Colon Carcinoma Metastatic in the Brain (tissue), 2 donors: ENCODE data around the gene MAP3K14.

DNA sequence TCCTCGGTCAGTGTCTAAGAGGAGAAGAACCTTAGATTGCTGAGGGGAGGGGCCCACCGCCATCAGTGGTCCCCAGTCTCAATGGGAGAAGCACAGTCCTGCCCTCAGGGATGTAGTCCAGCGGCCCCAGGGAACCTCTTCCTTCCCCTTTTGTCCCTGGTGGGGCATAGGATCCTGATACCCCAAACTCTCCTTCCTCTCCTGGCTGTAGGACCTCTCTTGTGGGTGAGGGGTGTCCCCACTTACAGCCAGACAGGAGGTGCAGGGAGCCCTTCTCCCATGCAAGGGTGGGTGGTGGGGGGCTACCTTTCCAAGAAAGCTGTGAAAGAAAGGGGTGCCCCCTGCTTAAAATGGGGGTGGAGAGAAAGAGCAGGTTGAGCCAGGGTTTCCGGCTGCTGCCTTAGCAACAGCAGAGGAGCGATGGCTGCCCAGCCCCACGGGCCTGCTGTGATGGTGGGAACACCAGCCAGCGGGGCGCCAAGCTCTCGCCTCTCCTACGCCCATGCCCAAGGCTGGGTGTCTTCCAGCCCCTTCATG is 2.8 kb downstream of the FMNL1 start:
- PRO-cap, 2 experiments, result no peak in any of the 2 experiments

- PRO-cap, 2 experiments, result no peak in any of the 2 experiments
Measured at GRCh38 chr17:45230498-45231479, 9.1 kb downstream of the FMNL1 start.

DNA sequence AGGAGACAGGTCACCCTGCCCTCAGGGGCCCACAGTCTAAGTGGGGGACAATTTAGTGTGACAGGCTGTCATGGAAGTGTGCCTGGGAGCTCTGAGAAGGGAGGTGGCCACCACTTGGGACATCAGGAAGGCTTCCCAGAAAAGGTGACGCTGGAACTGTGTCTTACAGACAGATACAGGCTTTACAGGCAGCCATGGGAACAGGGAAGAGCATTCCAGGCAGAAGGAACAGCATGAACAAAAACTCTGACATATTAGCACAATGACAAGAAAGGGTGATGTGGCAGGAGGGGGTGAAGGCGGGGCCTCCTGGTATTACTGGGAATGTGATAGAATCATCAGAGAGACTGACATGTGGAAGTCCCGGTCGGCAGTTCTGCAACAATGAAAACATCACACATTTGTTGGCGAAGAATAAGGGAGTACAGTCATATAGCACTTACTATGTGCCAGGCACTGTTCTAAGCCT is 13.5 kb downstream of the FMNL1 start:
- PRO-cap, 2 experiments, result no peak in any of the 2 experiments

DNA sequence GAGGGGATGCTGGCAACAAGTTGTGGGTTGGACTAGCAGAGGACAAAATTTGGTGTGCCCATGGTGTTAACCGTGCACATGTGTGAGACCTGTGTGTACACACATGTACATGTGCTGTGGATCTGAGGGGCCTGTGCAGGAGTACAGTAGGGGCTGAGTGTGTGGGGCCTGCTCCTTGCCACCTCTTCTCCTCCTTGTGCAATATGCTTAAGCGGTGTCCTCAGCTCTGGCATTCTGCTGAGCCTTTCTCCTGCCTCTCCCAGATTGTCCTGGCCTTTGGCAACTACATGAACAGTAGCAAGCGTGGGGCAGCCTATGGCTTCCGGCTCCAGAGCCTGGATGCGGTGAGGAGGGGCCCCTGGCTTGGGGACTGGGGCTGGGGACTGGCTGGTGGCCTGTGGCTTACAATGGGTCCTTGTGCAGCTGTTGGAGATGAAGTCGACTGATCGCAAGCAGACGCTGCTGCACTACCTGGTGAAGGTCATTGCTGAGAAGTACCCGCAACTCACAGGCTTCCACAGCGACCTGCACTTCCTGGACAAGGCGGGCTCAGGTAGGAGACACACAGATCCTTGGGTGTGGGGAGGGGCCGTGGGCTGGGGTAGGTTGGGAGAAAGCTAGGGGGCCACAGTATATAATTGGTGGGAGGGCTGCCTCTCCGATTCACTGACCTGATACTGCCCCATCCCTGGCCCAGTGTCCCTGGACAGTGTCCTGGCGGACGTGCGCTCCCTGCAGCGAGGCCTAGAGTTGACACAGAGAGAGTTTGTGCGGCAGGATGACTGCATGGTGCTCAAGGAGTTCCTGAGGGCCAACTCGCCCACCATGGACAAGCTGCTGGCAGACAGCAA is 17.1 kb downstream of the SPATA32 start:
- PRO-cap, 2 experiments, result no peak in any of the 2 experiments

- PRO-cap, 2 experiments, result no peak in any of the 2 experiments
Measured at GRCh38 chr17:45288977-45289285, 27.0 kb upstream of the SPATA32 start.

GRCh38 chr17:45290315-45290906 is 26.4 kb downstream of the MAP3K14 start:
- PRO-cap, 2 experiments, result no peak in any of the 2 experiments

DNA sequence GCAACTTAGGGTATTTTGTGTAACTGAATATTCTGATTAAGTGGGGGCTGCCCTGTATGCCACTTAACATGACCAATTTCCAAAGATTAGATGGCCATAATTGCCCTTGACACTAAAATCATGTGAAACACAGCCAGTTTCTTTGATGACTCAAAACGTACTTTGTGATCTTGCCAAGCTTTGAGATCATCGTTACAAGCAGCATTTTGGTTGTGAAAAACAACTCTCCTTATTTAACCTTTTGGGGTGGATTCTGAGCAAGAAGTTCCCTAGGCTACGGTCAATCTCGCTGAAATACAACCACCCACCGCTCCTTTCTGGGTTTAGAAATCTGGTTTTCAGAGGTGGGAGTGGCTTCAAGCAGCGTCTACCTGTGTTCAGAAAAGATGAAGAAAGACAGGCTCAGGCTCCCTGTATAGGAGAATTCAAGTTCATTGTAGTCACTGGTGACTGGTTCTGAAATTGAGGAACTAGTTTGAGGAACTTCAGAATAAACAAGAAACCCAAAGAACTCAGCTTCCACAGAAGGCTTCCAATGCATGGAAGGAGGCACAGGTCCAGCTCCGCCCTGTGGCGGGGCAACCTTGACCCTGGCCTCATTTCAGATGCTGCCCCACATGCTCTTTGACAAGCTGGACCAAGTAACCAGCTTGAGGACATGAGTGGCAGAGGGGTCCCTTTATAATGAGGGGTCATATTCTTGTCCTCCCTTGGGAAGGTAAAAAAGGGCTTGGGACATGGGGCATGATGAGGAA is 9.3 kb downstream of the MAP3K14 start:
- PRO-cap, 2 experiments, result no peak in any of the 2 experiments

- PRO-cap, 2 experiments, result peak in 2 of 2 experiments; most common plus-strand start chr17:45316548 (in 1); most common minus-strand start chr17:45317017 (in 1)
Measured at GRCh38 chr17:45316117-45317146, at the start of gene MAP3K14. TSS of gene MAP3K14 (minus strand) at chr17:45317020.

- PRO-cap, 2 experiments, result no peak in any of the 2 experiments
Measured at GRCh38 chr17:45338200-45338908, 21.5 kb upstream of the MAP3K14 start.

- PRO-cap, 2 experiments, result no peak in any of the 2 experiments
Measured at GRCh38 chr17:45424274-45424664, 8.4 kb downstream of the ARHGAP27 start.

DNA sequence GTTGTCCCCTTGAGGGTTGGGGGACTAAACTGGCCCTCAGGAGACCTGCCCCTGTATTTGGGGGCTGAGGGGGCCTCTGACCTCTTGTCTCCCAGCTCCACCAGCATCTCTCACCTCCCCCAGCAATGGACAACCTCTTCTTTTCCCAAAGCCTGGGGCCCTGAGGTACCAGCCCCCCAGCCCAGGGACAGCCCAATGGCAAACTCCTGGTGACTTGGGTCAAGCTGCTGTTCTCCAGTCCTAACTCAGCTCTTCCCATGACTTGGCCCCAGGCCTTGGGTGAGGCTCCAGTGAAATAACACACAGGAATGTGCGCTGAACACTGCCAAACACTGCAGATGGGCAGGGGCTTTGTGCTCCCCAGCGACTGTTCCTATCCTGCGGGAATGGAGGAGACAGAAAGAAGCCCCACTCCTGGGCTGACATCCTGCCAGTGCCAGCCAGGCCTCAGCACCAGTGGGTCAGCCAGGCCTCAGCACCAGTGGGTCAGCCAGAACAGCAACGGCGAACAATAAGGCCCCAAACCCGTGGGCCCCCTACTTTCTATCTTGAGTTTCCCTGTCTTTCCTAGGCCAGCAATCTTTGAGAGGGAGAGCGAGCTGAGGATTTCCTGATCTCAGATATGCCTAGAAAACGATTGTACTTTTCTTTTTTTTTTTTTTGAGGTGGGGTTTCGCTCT is 14.6 kb upstream of the ARHGAP27 start:
- PRO-cap, 2 experiments, result no peak in any of the 2 experiments

DNA sequence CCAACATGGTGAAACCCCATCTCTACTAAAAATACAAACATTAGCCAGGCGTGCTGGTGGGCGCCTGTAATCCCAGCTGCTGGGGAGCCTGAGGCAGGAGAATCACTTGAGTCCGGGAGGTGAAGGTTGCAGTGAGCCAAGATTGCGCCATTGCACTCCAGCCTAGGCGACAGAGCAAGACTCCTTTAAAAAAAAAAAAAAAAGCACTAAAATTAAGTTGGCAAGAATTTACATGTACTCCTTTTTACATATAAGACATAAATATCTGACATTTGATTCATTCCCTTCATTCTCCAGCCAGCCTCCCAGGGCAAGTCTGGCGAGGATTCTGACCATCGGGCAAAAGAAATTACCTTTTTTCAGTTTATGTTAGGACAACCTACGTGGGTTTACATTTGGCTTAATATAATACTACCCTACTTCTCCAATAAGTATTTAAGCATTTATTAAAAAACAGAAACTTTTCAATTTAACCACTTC is 92.3 kb upstream of the PLEKHM1 start:
- PRO-cap, 2 experiments, result no peak in any of the 2 experiments

- PRO-cap, 2 experiments, result no peak in any of the 2 experiments
Measured at GRCh38 chr17:46044800-46045602, 46.0 kb downstream of the STH start.

GRCh38 chr17:46127585-46128541 is 65.4 kb downstream of the KANSL1 start:
- PRO-cap, 2 experiments, result no peak in any of the 2 experiments

DNA sequence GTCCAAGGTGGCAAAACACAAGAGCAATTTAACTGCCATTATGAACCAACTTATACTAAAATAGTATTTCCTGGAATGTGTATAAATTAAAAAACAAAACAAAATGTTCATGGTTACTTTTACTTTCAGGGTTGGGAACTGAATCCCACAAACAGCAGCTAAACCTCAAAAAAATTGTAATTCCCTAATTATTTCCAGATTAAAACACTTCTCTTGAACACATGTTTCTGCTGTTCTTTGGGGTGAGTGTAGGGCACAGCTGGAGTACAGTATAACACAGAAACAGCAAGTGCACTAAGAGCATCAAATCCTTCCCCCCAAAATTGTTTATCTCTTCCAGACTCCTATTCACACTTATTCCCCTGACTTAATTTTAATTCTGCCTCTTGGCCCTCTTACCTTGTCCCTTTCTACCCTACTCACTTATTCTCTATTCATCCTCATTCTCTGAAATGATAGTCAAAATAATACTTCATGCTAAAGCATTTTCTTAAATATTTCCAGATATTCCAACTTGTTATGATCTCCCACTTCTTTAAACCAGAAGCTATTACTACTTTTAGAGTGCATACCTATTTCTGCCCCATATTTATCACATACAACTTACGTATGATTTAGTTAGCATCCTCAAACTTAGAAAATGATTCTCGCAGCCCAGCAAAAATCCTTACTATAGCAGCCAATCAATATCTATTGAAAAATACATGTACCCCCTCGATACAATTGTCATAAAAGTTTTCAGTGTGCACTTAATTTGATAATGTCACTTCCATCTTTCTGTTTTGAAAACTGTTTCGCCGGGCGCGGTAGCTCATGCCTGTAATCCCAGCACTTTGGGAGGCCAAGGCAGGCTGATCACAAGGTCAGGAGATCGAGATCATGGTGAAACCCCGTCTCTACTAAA is 56.2 kb downstream of the KANSL1 start:
- PRO-cap, 2 experiments, result no peak in any of the 2 experiments

DNA sequence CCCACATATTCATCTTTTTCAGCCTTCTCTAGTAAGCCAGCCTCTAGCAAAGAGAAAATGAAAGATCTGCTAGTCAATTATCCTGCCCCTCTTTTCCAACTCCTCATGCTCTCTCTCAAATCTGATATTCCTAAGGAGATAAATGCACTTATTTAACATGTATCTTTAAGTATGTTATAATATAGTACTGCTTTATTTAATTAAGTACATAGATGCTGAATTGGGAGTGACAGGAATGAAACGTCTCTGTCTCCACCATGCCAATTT is 23.7 kb downstream of the KANSL1 start:
- PRO-cap, 2 experiments, result no peak in any of the 2 experiments

GRCh38 chr17:46173219-46173782 is 19.9 kb downstream of the KANSL1 start:
- PRO-cap, 2 experiments, result no peak in any of the 2 experiments

DNA sequence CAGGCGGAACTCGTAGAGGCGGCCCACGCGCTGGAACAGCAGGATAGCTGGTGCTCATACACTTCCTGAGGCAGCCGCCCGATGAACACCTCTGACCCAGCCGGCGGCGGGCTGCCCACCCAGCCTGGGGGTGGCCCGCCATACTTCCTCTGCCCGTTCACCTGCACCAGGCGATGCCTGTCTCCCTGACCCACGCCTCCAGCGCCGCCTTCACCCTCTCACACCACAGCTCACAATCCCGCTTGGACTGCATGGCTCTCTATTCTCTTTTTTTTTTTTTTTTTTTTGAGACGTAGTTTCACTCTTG is 34.6 kb upstream of the LRRC37A start:
- PRO-cap, 2 experiments, result no peak in any of the 2 experiments

- PRO-cap, 2 experiments, result peak in 1 of 2 experiments; most common plus-strand start chr17:46770880 (in 1)
Measured at GRCh38 chr17:46770636-46770997, 47.9 kb downstream of the WNT3 start.

- PRO-cap, 2 experiments, result peak in 2 of 2 experiments; most common plus-strand start chr17:46771796 (in 1); most common minus-strand start chr17:46771770 (in 1)
Measured at GRCh38 chr17:46771688-46772641, 46.5 kb downstream of the WNT3 start.